Metanephros (tissue), 2 donors: Measurements from ENCODE around the genes BCL2, SERPINB3, SERPINB7, SERPINB8 and DOK6.

- RAMPAGE, long total RNA: no peak
These were observed 119.9 kb downstream of the BCL2 start for GRCh38 chr18:63199432-63200289.

GRCh38 chr18:63216867-63217526, 102.6 kb downstream of the BCL2 start:
- RAMPAGE, long total RNA: no peak

GRCh38 chr18:63236923-63237590, 82.5 kb downstream of the BCL2 start:
- RAMPAGE, long total RNA: no peak

GRCh38 chr18:63258553-63259897, 60.5 kb downstream of the BCL2 start:
- RAMPAGE, long total RNA: no peak

- RAMPAGE, long total RNA: no peak
These were observed 8.9 kb downstream of the BCL2 start for GRCh38 chr18:63310536-63311161.

DNA sequence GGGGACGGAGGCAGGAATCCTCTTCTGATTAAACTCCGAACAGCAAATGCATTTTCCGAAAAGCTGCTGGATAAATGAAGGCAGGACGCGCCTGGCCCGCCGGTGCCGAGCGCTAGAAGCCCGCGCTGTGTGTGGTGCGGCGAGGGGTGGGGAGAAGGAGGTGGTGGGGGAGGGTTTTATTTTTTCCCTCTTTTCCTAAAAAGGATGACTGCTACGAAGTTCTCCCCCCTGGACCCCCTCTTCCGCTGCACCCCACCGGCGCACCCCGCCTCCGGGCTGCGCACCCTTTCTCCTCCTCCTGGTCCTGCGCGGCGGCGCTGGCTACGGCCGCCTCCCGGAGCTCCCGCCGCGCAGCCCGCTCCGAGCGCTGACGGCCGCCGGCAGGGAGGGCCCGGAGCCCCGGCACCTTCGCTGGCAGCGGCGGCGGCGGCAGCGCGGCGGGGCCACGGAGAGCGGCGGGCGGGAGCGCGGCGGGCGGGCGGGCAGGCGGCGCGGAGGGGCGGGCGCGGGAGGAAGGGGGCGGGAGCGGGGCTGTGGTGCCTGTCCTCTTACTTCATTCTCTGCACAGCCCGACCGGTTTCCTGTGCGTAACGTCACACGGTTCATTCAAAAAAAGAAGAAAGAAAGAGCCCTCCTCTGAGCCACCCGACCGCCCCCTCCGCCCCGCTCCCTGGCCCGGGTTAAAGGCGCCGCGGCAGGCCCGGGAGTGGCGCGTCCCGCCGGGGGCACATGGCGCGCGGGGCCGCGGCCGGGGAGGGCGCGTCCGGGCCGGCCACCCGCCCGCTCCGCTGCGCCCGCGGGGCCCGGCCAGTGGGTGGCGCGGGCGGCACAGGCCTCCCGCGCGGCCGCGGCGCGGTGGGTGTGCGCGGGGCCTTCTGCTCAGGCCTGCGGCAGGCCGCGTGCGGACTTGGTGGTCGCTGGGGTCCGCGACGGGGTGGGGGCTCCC, at the start of gene BCL2:
Gene BCL2, minus strand, starts transcription at position 148 of the 946 bp plus-strand sequence.
- RAMPAGE, long total RNA: no peak

DNA sequence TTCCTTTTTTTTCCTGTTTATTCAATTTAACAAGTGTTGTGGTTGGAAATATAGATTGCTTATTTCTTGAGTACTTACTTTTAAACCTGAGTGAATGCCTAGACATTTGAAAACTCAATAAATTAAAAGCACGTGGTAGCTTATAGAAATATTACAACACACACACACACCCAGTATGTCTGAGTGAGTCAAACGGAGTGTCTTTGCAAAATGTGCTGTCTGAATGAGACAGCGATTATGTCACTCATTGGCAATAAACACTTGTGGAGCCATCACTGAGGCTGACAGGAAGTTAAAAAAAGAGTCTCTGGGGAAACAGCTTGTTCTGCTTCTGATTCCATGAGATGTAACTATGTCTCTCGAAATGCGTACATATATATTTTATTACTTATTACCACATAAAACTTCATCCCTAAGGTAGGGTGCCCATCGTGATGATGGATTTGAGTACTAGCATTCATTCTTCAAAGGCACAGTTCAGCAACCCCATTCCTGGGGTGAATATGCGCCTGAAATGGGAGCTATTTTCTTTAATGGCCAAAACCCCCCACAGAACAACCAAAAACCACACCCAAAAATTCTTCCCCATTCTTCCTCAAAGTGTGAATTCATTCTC, 22.4 kb upstream of the VPS4B start:
- RAMPAGE, long total RNA: no peak

DNA sequence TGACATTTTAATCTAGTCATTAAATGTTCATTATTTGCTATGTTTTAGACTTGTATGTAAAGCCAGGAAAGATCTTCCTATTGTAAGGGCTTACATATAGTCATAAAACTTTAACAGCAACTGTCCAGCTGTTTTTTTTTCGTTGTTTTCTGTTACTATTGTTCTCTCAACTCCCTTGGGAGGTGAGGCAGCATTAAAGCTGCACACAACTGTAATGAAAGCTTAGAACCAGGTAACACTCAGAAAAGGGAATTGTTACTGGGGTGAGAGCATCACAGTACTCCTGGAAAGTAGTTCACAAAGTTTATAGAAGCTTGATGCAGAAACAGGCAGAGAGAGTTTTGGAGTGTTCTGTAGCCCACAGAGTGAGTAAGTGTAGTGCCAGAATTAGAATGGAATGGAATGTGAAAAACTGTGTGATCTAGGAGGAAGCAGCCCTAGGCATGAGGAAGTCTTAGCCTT, 10.7 kb downstream of the SERPINB12 start:
- RAMPAGE, long total RNA: no peak

- RAMPAGE, long total RNA: no peak
These were observed at the start of gene SERPINB3 for GRCh38 chr18:63661731-63662055. SERPINB3 (minus strand) TSS chr18:63661893.

DNA sequence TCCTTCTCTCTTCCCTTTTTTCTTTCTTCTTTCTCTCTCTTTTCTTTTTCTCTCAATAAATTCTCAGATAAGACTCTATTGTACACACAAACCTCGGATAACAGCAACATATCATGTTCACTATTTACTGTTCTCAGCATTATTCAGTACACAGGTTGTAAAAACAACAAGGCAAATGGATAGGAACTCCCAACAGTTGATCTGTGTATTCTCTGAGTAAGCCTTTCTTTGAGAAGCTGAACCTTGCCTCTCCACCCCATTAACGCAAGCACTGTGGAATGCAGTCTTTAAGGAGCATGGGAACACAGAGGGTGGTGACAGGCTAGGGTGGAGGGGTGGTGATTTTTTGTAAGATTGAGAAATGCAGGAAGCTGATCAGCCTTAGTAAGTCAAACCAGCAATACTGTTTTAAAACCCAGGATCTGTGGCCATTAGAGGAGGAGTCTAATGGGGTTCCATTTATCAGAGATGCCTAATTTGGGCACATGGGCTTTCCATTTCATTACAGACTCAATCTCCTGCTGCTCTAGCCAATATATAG, 19.6 kb upstream of the SERPINB11 start:
- RAMPAGE, long total RNA: no peak

GRCh38 chr18:63752731-63753171, 22.5 kb upstream of the SERPINB7 start:
- RAMPAGE, long total RNA: no peak

- RAMPAGE, long total RNA: no peak
These were observed at the start of gene SERPINB7 for GRCh38 chr18:63775236-63775818. SERPINB7 (plus strand) TSS chr18:63775418.

- RAMPAGE, long total RNA: no peak
These were observed 6.0 kb upstream of the SERPINB8 start for GRCh38 chr18:63963676-63964432.

GRCh38 chr18:63969833-63970369, at the start of gene SERPINB8:
SERPINB8 (plus strand) TSS chr18:63970081.
- RAMPAGE, long total RNA: no peak

DNA sequence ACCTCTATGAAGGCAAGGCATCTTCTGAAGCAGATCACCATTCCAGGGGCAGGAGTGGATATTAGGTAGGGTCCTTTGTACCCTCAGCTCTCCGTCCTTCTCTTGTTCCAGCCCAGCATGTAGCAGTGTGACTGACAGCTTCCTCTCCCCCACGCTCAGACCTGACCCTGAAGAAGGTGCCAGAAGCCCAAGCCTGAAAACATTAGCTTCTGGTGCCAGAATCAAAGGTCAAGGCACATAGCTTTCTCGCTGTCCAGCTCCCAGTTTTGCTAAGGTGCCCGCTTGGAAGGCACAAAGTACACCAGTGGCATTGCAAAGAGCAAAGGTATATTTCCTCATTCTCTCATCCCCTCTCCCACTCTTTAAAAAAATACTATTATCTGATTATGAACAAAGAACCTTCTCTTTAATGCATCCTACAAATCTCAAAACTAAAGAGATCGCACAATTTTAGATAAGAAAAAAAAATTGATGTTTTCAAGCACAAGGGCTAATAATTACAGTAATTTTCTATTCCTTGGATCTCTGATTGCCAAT, 302.4 kb downstream of the SERPINB8 start:
- RAMPAGE, long total RNA: no peak

DNA sequence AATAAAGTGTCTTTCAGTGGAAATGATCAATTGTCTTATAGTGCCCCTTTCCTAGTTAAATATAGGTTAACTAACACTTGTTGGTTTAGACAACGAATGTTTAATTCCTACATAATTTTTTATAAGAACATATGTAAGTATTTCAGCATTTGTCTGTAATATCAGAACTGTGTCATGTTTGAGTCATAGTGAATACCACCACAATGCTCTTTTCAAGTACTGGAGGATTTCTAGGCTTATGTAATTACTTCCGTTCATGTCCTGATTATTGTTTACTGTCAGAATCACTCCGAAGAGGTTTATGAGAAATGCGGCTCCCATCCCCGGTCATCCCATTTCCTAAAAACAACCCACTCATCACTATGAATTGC, 45.2 kb downstream of the CDH19 start:
- RAMPAGE, long total RNA: no peak

GRCh38 chr18:66571901-66572327, 32.0 kb downstream of the CDH19 start:
- RAMPAGE, long total RNA: no peak

- RAMPAGE, long total RNA: no peak
These were observed 38.9 kb downstream of the CCDC102B start for GRCh38 chr18:68836711-68837193.

DNA sequence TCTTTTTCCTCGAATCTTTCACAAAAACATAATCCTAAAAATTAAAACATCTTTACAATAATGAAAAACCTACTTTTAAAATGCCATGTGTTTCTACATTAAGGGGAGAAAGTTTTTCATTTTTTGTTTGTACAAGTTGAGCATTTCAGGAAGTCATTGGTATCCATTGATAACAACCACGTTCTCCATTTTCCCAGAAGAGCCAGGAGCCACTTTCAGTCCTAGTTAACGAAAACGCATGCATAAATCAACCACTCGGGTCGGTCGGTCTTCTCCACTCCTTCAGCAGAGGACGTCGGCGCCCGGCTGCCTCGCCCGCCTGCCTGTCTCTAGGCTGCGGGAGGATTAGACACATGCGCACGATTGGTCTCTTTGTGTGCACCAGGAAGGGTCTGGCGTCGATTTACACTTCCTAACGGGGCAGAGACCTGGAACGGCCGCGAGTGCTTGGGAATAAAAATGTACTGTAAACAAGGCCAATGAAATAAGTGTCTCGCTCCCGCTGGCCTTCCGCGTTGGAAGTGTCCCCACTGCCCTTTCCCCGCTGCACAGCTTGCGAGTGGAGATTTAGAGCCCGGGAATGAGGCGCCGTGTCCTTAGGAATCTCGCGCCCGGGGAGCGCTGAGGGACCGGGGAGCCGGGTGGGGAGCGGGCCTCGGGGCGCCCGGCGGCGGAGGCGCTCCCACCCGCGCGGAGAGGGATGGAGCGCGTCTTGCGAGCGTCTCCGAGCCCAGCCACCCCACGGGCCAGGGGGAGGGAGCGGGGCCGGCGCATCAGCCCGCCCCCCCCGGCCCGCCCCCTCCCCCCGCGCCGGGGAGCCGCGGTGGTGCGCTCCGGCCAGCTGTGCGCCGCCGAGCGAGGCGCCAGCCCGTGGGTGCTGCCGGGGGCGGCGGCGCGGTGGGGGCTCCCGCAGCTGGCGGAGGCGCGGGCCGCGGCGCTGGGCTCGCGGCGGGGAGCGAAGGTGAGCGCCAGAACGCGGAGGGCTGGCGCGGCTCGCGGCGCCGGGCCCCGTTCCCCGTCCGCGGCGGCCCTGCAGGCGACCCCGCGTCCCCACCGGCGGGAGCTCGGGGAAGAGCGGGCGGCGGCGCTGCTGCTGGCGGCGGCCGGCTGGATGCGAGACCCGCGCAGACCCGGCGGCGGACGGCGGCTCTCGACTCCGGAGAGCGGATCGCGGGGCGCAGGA, at the start of gene DOK6:
Gene DOK6, plus strand, starts transcription at position 844 of the 1,183 bp plus-strand sequence.
- RAMPAGE, long total RNA: no peak

GRCh38 chr18:69955066-69955479, 7.4 kb upstream of the CD226 start:
- RAMPAGE, long total RNA: no peak